ENCODE data around the genes SEMA3F and SEMA3B.

DNA sequence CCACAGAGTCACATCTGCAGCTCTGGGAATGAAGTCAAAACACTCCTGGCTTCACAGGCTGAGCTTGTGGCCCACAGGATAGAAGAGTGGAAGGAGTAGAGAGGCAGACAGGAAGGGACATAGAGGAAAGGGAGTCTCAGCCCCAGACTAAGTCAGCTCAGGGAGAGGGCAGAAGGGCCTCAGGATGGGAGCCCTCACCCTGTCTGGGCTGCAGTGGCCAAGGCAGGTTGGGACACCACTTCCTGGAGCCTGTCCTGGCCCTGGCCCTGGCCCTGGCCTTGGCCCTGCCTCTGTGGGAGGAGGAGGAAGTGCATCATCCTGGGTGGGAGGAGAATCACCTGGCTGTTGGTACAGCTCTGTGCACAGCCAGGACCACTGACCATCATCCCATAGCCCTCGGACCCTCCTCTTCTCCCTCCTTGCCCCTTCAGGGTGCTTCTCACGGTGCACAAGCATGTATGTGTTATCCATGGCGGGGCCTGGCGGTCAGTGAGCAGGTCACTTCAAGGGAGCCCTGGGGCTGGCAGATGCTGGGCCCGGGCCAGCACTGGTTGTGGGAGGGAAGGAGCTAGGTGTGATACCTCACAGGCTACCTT is 8.3 kb upstream of the APEH start:
- PRO-cap, 3 experiments, result no peak in any of the 3 experiments
- RRBS, result no CpG with 5 or more reads among the region's 5 CpGs

DNA sequence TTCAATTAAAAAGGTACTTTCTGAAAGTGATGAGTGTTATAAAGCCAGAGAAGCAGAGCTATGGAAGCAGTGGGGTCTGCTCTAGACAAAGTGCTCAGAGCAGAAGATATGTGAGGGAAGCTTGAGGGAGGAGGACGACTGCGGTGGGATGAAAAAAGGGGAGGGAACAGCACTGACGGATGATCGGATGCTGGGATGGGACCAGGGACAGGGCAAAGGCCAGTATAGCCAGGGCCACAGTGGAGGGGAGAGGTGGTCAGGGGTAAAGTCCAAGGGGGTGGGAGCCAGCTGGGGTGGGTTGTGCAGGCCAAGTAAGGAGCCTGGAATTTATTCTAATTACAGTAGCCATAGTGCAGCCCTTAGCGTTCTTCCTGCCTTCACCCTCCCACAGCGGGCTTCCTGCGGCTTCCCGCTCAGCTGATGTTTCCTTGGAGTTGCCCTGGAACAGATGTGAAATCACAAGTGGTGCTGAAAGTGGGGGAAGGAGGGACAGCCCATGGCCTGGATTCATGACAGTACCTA is 7.6 kb upstream of the APEH start:
- PRO-cap, 3 experiments, result no peak in any of the 3 experiments
- RRBS, result no CpG with 5 or more reads among the region's 8 CpGs

- PRO-cap, 3 experiments, result no peak in any of the 3 experiments
- RRBS, result 90% methylated on average over 4 of the region's 11 CpGs
Observed at GRCh38 chr3:49683053-49683491, 6.2 kb downstream of the MST1 start.

GRCh38 chr3:49688516-49689049 is 691 bp downstream of the MST1 start:
- PRO-cap, 3 experiments, result no peak in any of the 3 experiments
- RRBS, result no CpG with 5 or more reads among the region's 4 CpGs

- PRO-cap, 3 experiments, result no peak in any of the 3 experiments
- RRBS, result no CpG with 5 or more reads among the region's 25 CpGs
Observed at GRCh38 chr3:49720870-49722117, 1.8 kb upstream of the AMIGO3 start.

DNA sequence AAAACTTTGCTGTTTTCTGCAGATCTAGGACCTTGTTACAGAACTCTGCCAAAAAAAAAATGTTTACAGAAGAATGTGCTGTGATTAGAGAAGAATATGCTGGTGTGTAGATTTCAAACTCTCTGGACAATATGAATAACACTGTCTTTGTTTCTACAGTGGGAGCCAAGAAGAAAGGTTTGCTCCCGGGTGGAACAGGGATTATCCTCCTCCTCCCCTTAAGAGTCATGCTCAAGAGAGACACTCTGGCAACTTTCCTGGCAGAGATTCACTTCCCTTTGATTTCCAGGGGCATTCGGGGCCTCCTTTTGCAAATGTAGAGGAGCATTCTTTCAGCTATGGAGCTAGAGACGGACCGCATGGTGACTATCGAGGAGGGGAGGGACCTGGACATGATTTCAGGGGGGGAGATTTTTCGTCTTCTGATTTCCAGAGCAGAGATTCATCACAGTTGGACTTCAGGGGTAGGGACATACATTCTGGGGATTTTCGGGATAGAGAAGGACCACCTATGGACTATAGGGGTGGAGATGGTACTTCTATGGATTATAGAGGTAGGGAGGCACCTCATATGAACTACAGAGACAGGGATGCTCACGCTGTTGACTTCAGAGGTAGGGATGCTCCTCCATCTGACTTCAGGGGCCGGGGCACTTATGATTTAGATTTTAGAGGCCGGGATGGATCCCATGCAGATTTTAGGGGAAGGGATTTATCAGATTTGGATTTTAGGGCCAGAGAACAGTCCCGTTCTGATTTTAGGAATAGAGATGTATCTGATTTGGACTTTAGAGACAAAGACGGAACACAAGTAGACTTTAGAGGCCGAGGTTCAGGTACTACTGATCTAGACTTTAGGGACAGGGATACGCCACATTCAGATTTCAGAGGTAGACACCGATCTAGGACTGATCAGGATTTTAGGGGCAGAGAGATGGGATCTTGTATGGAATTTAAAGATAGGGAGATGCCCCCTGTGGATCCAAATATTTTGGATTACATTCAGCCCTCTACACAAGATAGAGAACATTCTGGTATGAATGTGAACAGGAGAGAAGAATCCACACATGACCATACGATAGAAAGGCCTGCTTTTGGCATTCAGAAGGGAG is 27.7 kb downstream of the RBM6 start:
- PRO-cap, 3 experiments, result no peak in any of the 3 experiments
- RRBS, result no CpG with 5 or more reads among the region's 16 CpGs

- PRO-cap, 3 experiments, result no peak in any of the 3 experiments
- RRBS, result no CpG with 5 or more reads among the region's 5 CpGs
Observed at GRCh38 chr3:50102102-50102887, 13.6 kb downstream of the RBM5 start.

- PRO-cap, 3 experiments, result no peak in any of the 3 experiments
- RRBS, result 5% methylated on average over 4 of the region's 12 CpGs
Observed at GRCh38 chr3:50121116-50121979, 32.6 kb downstream of the RBM5 start.

GRCh38 chr3:50155164-50155694 is at the start of gene SEMA3F:
TSS of gene SEMA3F (plus strand) at chr3:50155324.
- PRO-cap, 3 experiments, result peak in 1 of 3 experiments; most common minus-strand start chr3:50155370 (in 1)
- RRBS, result 3% methylated on average over 61 of the region's 80 CpGs

GRCh38 chr3:50201561-50202362 is 3.3 kb upstream of the SLC38A3 start:
- PRO-cap, 3 experiments, result no peak in any of the 3 experiments
- RRBS, result no CpG with 5 or more reads among the region's 10 CpGs

DNA sequence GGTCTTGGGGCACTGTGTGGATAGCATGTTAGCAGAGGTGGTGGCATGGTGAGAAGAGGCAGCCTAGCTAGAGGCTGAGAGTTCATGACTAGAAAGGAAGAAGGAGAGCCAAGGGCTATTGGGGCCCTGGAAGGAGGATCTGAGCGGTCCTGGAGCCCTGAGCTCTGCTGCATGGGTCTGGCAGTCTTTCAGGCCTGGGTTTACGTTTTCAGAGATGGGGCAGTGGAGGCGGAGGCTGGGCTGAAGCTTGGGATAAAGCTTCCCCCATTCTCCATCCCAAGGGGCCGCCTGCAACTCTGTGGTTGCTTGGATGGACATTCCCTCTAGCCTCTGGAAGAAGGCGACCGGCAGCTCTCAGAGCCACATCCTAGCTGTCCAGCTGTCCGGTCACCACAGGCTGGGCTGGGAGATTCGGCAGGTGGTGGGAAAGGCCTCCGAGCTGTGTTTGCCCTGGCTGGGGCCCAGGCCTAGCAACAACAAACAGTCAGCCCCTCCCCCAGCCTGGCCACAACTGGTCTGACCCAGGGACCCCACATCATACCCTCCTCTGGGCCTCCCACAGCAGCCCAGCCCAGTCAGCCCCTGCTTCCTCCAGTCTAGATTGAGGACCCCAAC is 1.9 kb upstream of the SLC38A3 start:
- PRO-cap, 3 experiments, result no peak in any of the 3 experiments
- RRBS, result no CpG with 5 or more reads among the region's 9 CpGs

GRCh38 chr3:50238614-50239121 is 2.7 kb downstream of the GNAI2 start:
- PRO-cap, 3 experiments, result no peak in any of the 3 experiments
- RRBS, result no CpG with 5 or more reads among the region's 8 CpGs

- PRO-cap, 3 experiments, result no peak in any of the 3 experiments
- RRBS, result no CpG with 5 or more reads among the region's 22 CpGs
Observed at GRCh38 chr3:50268589-50269422, at the start of gene SEMA3B. TSS of gene SEMA3B (plus strand) at chr3:50269147.

DNA sequence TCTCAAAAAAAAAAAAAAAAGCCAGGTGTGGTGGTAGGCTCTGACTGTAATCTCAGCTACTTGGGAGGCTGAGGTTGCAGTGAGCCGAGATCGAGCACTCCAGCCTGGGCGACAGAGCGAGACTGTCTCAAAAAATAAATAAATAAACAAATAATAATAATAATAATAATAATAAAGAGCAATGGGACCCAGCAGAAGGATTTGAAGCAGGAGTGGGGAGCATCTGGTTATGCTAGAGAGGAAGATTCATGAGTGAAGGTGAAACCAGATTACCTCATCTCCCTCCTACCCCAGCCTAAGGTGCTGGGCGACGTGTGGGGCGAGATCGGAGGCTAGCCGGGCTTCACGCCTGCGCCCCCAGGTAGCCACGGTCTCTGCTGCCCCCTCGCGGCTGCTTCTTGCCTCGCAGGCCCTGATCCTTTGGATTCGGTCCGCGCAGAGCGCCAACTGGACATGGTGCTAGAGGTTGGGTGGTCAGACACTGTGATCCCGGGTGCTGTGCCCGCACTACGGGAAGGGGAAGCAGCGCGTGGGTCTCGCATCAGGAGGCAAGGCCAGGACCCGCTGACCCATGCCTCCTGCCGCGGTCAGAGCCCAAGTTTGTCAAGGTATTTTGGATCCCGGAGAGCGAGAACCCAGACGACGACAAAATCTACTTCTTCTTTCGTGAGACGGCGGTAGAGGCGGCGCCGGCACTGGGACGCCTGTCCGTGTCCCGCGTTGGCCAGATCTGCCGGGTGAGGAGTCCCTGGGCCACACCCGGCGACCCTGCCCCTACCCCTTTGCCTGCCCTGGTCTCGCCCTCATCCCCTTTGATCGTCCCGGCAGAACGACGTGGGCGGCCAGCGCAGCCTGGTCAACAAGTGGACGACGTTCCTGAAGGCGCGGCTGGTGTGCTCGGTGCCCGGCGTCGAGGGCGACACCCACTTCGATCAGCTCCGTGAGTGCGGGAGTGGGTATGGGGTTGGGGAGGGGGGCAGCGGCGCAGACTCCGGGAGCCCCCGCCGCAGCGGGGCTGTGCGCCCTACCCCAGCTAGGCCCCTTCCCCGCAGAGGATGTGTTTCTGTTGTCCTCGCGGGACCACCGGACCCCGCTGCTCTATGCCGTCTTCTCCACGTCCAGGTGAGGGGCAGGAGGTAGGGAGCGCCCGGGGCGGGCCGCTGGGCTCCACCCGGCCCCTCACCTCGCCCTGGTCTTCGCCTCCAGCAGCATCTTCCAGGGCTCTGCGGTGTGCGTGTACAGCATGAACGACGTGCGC is 4.2 kb downstream of the SEMA3B start:
- PRO-cap, 3 experiments, result no peak in any of the 3 experiments
- RRBS, result 22% methylated on average over 57 of the region's 90 CpGs

DNA sequence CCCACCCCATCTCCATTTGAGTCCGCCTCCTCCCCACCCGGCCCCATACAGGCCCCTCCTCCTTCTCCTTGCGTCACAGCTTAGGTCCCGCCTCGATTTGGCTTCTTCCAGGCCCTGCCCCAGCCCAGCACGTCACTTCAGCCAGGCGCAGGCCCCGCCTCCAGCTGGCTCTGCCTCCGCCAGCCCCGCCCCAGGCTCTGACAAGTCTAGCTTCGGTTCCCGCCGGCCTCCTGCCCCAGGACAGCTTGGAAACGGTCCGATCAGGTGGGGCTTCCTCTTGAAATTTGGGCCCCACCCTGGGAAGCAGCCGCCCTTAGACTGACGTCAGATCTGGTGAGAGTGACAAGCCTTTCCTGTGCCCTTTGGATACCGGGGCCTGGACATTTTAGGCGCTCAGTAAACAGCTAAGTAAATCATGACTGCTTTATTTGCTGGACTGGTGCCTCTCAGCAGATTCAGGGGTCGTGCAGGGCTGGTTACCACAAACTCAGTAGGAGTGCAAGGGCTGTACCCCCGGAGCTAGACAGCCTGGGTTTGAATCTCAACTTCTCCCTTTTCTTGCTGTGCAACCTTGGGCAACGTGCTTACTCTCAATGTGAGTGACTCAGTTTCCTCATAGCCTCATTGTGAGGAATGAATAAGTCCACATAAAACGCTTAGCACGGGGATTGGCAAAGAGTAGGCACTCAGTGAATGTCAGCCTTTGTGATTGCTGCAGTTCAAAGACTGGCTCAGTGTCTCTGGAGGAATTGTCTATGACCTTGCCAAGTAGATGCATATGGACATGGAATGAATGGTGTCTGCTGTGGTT is 484 bp upstream of the HYAL3 start:
- PRO-cap, 3 experiments, result peak in 3 of 3 experiments; most common plus-strand start position 238 of the sequence (in 2)
- RRBS, result no CpG with 5 or more reads among the region's 24 CpGs

- PRO-cap, 3 experiments, result peak in 2 of 3 experiments; most common plus-strand start chr3:50334127 (in 2); most common minus-strand start chr3:50333826 (in 1)
- RRBS, result no CpG with 5 or more reads among the region's 20 CpGs
Observed at GRCh38 chr3:50333490-50334263, 5.7 kb upstream of the TUSC2 start.

- PRO-cap, 3 experiments, result no peak in any of the 3 experiments
- RRBS, result 12% methylated on average over 15 of the region's 62 CpGs
Observed at GRCh38 chr3:50358275-50359357, 705 bp downstream of the TMEM115 start.

- PRO-cap, 3 experiments, result no peak in any of the 3 experiments
- RRBS, result 71% methylated on average over 4 of the region's 18 CpGs
Observed at GRCh38 chr3:50446966-50448013, 56.1 kb downstream of the CACNA2D2 start.

DNA sequence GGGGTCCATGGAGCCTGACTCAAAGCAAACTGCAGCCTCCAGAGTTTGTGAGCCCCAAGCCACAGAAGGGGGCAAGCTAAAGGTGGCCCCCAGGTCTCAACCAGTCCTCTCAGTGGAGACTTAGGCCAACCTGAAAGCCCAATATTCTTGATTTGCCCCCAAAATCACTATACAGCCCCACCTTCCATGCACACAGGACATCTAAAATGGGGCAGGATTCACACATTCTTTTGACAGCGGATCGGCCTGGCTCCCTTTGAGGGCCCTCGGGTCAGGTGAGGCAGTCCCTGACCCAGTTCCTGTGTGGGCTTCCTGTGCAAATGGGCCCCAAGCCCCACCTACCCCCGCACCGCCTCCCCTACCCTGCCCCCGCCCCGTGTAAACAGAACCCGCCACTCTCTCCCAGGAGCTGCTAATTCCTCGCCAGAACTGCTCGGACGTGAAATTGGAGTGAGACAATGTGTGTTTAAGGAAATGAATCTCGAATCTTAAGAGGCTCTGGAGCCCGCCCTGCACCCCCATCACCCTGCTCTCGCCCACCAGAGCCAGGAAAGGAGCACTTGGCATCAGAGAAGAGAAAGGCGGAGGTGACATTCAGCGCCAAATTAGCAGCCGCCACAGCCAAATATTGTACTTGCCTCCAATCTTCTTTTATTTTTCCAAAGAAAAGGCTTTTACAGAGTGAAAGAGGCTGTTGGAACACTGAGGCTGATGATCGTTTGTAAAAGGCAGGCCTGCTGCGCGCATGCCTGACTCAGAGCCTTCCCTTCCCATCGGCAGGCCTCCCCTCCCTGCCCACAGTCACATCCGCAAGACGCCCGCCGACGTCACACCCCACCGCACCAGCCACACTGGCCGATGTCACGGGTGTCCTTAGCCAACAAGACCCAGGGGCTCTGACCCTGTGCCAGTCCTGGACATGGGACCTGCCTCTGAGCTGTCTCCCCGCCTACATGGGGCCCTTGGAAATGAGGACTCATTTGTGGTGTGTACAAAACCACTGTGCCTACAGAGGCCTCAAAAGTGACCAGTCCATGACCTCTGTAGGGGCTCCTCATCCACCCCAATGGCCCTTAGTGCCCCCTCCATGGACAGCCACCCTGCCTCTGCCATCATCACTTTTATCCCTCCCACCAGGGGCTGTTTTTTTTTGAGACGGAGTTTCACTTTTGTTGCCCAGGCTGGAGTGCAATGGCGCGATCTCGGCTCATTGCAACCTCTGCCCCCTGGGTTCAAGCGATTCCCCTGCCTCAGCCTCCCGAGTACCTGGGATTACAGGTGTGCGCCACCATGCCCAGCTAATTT is 53.0 kb downstream of the CACNA2D2 start:
- PRO-cap, 3 experiments, result peak in 1 of 3 experiments; most common plus-strand start position 426 of the sequence (in 1); most common minus-strand start position 258 of the sequence (in 1)
- RRBS, result no CpG with 5 or more reads among the region's 37 CpGs

GRCh38 chr3:50581954-50582926 is 12.9 kb downstream of the HEMK1 start:
- PRO-cap, 3 experiments, result no peak in any of the 3 experiments
- RRBS, result no CpG with 5 or more reads among the region's 11 CpGs